GM19240 (cell line): ENCODE data around the gene SHPRH.

DNA sequence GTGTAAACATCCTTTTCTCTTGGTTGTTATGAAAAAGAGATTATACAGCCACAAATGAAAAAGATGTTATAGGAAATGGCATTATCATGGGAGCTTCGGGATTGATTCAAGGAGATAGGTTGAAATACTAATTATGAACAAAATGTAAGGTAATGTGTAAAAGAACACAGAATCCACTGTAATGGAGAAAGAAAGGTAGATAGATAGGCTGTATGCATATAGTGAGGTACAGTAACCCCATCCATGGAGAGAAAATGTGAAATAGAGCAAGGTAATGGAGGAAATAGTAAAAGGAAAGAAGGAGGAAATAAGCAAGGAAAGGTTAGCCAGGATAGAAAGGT lies 525.1 kb downstream of the UTRN start:
- RRBS: no CpG with 5 or more reads among the region's 1 CpG

DNA sequence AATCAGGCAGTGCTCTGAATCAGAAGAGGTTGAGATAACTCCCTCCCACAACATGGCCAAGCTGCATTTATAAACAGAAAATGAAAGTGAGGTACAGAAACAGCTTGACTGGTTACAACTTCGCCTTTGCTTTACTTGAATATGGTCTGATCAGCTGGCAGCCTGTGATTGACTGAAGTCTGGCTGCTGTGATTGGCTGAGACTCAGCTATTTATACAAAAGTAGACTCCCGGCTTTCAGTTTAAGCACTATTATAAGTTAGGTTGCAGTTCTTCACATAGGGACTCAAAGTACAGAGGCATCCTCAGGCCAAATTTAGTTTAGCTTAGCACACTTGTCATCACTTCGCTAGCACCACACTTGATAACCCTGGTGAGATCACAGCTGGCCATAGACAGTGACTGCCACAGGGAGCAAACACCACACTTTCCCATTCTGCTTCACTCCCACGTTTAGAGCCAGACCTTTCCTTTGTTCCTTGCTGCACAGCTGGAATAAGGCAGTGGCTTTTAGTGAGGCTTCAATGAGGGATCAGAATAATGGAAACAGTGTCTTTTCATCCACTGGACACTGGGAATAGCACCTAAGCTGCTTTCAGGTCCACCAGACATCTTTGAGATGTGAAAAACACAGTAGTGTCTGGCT lies 362.5 kb downstream of the EPM2A start:
- RRBS: no CpG with 5 or more reads among the region's 4 CpGs

DNA sequence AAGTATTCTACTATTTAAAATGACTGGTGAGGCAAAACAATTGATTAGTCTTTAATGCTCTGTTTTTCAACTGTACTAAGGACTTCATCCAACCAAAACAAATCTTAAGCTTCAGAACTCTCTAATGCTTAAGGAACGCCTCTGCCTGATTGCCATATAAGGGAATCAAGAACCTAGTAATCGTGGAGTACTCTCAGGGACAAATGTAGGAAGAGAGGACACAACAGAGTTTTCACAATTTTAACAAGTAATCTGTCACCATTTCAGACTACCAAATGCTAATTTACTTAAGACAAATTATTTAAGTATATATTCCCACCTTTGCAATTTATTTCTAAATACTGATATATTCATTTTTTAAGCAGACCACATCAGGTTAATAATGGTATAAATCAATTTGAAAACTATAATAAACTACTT lies 16.0 kb downstream of the FBXO30 start:
- RRBS: no CpG with 5 or more reads among the region's 2 CpGs

DNA sequence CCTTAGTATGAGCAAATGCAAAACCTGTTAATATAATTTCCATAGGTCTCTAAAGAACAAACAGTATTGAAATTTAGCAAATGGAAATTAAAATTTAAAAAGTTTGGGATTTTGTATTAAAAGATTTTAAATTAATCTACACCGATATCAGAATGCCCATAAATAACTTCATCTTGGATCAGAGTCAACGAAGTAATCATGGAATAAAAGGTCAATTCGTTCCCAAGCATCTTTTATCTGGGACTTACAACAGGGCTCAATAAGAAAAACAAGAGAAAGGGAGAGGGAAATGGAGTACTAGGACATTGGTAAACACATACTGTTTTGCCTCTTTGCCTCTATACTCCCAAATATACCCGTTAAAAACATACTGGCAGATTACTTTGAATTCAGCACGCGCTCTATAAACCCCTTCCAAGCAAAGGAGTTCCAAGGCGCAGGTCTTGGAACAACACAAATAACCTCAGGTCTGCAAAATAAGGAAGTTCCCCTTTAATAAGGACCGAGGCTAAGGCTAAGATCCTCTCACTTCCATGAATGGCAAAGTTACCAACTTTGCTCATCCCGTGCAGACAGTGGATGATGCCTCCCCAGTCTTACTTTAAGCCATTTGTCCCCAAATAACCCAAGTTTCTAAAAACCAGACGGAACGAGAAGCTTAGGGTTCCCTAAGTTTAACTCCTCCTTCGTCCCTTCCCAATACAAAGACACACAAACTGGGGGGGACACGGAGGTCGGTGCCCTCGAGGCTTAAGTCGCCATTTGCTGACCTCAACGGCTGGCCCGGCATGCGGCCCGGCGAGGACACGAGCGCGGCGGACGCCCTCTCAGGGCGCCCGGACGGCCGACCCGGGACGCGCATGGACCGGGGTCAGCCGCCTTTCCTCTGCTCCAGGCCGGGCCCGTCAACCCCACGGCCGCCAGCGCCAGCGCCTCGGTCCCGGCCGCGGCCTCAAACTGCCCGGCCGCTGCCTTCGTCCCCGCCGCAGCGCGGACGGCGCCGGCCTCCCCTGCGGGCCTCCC lies 713 bp downstream of the FBXO30 start:
- RRBS: 2% methylated on average over 27 of the region's 56 CpGs

GRCh38 chr6:145963504-145964701 lies at the start of gene SHPRH:
Gene SHPRH, minus strand, starts transcription at chr6:145964358.
- RRBS: 2% methylated on average over 27 of the region's 82 CpGs

DNA sequence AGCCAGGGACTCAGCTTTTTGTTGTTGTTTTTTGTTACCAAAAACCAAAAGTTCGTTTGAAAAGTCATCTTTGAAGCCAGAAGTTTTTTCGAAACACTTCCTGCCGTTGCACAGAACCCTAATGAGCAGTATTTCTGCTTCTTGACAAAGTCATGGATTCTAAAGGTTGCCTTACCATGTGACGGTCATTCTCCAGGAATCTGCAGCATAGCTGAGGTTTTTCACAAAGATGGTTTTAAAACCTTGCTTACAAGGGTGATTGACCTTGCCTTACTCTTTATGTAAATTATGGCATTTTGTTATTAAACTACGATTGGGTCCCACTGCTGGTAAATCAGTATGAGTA lies 2.0 kb downstream of the RAB32 start:
- RRBS: no CpG with 5 or more reads among the region's 5 CpGs

- RRBS: no CpG with 5 or more reads among the region's 4 CpGs
Observed at GRCh38 chr6:147175315-147175514, 29.0 kb upstream of the STXBP5 start.

DNA sequence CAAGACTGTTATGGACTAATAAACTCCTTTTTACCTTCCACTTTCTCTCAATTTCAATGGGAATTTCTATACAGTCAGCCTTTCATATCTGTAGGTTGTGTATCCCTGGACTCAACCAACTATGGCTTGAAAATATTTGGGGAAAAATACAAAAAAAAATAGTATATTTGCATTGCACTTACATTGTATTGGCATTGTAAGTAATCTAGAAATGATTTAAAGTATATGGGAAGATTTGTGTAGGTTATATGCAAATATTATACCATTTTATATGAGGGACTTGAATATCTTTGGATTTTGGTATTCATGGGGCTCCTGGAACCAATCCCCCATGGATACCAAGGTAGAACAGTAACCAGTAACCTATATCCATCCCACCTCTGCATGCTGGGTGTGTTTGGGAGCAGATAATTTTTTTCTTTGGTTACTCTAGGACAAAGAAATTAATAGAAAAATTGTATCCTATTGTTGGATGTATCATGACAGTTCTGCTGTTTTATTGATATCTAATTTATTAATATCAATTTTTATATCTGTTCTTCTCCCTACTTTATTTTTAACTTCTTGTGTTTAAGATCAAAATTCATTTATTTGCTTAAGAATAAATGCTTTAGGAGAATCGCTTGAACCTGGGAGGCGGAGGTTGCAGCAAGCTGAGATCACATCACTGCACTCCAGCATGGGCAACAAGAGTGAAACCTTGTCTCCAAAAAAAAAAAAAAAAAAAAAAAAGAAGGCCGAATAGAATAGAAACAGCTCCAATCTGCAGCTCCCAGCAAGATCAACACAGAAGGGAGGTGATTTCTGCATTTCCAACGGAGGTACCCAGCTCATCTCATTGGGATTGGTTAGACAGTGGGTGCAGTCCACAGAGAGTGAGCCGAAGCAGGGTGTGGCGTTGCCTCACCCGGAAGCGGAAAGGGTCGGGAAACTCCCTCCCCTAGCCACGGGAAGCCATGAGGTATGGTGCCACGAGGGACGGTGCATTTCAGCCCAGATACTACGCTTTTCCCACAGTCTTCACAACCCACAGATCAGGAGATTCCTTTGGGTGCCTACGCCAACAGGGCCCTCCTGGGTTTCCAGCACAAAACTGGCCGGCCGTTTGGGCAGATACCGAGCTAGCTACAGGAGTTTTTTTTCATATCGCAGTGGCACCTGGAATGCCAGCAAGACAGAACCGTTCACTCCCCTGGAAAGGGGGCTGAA lies 46.4 kb downstream of the STXBP5 start:
- RRBS: no CpG with 5 or more reads among the region's 19 CpGs

GRCh38 chr6:147259644-147260171 lies 55.5 kb downstream of the STXBP5 start:
- RRBS: no CpG with 5 or more reads among the region's 2 CpGs

DNA sequence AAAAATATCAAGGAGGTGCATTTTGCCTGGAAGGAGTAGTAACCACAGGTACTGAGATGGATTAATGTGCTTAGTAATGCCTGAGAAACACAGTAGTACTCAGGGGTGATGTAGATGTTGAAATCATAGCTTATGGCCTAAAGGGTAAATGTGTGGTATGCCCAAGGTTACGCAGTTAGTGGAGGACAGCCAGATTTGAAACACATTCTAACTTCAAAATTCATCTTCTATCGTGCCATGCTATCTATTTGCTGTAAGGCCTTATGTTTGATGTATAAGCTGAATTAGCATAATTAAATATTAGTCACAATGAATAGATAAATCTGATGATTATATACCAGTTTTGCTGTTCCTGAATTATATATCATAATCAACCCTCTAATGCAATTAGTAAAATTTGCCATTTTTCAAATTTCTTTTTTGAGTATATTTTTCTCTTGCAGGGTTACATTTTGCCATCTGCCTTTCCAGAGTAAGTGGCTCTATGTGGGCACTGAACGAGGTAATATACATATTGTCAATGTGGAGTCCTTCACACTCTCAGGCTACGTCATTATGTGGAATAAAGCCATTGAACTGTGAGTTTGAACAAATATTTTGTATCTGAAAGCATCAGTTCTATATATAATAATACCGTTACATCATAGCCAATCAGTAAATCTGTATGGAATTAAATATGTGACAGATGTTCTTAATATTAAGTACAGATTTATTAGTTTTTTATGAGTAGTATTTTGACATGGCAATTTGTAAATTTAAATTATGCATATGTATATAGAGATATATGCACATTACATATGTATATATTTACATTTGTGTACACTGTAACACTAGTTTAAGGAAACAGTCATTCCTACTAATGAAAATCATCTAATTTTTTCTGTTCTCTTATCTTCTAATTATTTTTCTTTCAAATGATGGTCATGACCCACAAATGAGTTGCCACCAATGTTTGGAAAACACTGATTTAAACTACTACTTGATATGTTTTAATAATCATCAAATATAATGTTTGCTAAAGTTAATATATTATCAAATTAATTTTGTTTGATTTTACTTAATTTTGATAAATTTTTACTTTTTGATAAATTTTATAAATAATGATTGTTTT lies 56.3 kb downstream of the STXBP5 start:
- RRBS: no CpG with 5 or more reads among the region's 5 CpGs

DNA sequence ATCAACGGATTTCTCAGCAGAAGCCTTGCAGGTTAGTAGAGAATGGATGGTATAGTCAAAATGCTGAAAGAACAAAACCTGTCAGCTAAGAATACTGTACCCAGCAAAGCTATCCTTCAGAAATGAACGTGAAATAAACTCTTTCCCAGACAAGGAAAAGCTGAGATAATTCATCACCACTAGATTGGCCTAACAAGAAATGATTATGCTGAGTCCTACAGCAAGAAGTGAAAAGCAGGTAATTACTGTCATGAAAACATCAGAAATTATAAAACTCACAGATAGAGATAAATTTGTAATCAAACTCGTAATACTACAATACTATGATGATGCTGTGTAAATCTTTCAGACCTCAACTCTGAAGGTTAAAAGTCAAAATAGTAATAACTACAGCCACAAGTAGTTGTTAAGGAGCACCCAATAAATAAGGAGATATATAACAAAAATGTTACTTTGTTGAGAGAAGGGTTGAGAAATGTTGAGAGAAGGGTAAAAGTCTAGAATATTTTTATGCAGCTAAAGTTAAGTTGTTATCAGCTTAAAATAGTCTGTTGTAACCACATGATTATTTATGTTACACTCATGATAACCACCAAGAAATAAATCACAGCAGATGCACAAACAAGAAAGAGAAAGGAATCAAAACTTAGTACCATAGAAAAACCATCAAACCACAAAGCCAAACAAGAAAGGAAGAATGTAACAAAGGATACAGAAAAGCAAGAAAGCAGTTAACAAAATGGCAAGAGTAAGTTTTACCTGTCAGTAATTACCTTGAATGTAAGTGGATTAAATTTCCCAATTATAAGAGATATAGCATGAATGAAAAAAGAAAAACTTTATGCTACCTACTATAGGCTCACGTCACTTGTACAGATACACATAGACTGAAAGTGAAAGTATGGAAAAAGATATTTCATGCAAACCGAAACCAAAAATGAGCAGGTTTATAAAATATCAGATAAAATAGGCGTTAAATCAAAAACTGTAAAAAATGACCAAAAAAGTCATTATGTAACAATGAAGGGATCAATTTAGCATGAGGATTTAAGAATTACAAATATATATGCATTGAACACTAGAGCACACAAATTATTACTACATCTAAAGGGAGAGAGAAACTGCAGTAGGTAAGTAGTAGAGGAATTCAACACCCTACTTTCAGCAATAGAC lies 93.4 kb downstream of the STXBP5 start:
- RRBS: no CpG with 5 or more reads among the region's 6 CpGs

- RRBS: no CpG with 5 or more reads among the region's 6 CpGs
Observed at GRCh38 chr6:147384699-147385406, 123.6 kb upstream of the SAMD5 start.

DNA sequence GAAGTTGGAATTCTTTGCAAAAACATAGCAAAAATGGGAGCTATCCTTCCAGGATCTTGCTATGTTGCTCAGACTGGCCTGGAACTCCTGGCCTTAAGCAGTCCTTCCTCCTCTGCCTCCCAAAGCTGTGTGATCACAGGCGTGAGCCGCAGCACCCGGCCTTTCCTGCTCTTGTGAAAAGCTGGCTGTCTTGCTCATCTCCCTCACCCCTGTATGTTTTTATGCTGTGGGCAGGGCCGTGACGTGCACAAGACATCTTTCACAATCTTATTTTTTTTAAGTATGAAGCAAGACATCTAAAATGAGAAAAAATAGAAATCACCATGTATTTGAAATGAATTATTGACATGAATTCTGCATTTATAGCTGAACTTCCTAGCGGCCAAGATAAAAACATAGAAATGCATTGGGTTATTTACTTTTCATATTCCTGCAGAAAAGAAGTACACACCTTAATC lies 110.5 kb downstream of the SAMD5 start:
- RRBS: no CpG with 5 or more reads among the region's 6 CpGs

GRCh38 chr6:148192889-148193824 lies 149.5 kb upstream of the SASH1 start:
- RRBS: no CpG with 5 or more reads among the region's 8 CpGs

- RRBS: no CpG with 5 or more reads among the region's 8 CpGs
Observed at GRCh38 chr6:148502028-148502799, 159.6 kb downstream of the SASH1 start.

DNA sequence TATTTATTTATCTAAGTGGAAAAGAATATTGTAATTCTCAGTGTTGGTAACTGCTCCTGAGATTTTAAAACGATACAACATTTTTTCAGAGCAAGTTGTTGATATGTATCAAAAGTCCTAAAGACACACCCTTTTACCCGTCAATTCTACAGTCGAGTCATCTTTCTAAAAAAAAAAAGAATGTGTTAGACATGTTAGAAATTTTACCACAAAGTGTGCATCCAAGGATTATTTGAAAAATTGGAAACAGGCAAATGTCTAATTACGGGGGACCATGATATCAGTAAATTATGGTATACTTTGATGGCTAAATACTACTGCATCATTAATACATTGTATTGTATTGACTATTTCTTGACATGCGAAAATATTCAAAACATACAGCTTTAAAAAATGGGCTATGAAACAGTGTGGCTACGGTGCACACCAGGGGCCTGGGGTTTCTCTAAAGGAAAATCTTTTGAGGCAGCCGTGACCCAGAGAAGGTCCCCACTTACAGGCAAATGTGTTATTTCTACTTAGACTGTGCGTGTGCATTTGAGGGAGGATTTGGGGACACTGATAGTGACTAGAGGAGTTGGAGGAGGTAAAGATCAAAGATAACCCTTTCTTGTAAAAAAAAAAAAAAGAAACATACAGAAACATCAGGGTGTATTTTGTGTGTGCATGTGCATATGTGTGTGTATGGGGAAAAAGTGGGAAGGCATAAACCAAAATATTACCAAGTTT lies 160.7 kb downstream of the SASH1 start:
- RRBS: no CpG with 5 or more reads among the region's 8 CpGs

GRCh38 chr6:148518320-148519061 lies 175.9 kb downstream of the SASH1 start:
- RRBS: no CpG with 5 or more reads among the region's 13 CpGs

- RRBS: no CpG with 5 or more reads among the region's 11 CpGs
Observed at GRCh38 chr6:148758325-148759075, 11.7 kb downstream of the UST start.

DNA sequence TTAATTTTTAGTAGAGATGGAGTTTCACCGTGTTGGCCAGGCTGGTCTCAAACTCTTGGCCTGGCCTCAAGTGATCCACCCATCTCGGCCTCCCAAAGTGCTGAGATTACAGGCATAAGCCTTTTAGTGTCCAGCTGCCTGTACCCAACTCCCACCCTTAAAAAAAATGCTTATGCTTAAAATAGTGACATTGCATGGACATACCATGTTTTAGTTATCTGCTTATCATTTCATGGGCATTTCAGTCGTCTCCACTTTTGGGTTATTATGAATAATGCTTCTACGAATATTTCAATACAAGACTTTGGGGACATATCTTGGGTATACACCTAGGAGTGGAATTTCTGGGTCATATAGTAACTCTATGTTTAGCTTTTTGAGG lies 176.1 kb downstream of the UST start:
- RRBS: no CpG with 5 or more reads among the region's 4 CpGs

DNA sequence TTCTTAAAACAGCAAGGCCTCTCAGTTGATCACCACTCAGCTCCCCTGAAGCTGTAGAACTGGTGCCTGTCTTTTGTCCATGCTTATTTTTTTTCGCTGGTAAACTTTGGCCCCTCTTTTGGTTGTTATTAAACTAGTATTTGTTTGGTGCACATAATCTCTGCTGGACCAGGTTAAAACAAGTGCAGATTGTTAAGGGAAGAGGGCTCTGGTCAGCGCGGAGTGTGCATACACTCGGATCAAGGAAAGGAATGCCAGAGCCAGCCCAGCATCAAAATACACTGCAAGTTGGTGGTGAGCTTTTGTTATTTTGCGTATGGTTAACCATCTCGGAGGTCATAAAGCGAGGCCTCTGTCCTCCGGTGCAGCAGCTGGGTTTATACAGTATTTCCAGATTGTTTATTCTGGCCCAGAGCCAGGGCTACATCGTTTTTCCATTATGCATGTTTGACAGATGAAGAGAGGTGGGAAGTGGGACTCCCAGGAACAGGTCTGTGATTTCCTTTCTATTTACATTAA lies 256.7 kb upstream of the TAB2 start:
- RRBS: no CpG with 5 or more reads among the region's 9 CpGs